Liver (tissue), 9 donors: ENCODE results near the genes CIZ1, GLE1, TBC1D13 and KYAT1.

DNA sequence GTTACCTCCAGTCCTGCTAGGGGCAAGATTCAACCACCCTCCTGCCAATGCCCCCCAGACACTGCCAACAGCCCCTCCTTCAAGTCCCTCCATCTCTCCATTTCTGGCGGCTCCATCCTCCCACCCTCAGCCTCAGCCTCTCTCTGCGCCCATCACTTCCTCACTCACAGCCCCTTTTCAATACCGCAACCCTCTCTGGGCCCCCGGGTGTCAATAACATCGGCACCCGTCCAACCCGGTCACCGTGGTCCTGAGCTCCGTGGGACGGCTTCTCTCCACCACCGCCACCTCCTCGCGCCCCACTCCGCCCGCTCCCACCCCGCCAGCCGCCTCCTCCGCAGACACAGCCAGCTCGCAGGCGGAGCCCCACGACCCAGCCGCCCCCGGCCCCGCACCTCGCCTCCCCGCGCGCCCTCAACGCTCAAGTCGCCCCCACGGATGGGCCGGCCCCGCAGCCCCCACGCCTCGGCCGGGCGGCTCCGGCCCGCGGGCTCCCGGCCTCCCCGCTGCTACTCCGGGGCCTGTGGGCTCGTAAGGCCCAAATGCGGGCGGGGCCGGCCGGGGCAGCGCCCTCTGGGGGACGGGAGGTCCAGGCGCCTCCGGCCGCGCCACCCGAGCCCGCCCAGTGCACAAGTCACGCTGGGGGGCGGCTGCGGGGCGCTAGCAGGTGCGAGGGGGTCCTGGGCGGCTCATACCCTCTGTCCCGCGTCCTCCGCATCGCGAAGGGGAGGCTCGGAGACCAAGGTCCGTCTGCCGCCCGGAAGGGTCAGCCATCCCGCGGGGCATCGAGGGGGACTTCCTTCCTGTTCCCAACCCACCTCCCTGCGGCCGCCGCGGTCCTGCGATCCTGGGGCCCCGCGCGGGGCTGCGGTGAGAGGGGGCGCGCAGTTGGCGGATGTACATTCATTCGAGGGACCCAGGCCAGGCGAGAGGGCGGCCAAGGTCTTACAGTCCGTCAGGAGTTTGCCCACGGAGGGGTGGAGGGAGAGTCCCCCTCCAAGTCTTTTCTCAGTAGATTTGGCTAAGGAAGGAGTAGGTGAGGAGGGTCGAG, at the start of gene CIZ1:
Gene CIZ1 (minus strand): TSS at position 536 of the 1,051 bp plus-strand sequence.
- PRO-cap, 5 experiments, result peak in 5 of 5 experiments; most common plus-strand start position 632 of the sequence (in 4); most common minus-strand start position 502 of the sequence (in 2)
- RAMPAGE, long total RNA, 2 experiments, result start-site peak on the minus strand in 1 of 2 experiments, centred at position 499 of the sequence, 22 reads per replicate
- RRBS, result 2% methylated on average over 19 of the region's 92 CpGs

DNA sequence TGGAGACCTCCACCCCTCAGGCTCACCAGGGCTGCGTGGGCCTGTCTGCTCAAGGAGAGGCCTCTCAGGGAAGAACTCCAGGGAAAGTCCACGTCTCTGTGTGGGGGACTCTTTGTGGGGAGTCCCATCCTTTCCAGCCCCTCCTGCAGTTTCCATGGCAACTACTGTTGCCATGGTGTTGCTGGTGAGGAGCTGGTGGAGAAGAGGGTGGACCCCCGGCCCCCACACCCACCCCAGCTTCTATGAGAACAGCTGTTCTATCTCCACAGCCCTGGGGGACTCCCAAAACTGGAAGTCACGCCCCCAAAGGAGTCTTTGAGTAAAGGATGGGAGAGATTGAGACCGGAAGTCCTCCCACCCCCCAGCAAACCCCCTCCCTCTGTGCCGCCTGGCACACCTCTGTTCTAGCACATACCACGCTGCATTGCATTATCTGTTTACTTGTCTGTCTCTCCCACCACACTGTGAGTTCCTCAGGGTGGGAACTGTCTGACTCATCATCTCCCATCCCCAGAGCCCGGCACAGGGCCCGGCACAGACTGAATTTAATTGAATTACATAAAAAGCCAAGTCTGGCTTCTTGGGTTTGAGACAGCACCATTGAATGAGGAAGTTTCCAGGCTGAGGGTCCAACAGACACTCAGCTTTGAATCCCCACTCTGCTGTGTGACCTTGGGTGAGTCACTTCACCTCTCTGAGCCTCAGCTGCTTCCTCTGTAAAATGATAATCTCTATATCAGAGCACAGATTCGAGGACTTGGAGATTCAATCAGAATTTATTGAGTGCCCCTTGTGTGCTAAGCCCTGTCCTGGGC, 12.7 kb downstream of the DNM1 start:
- PRO-cap, 5 experiments, result no peak in any of the 5 experiments
- RAMPAGE, long total RNA, 2 experiments, result no peak in any of the 2 experiments
- RRBS, result no CpG with 5 or more reads among the region's 10 CpGs

- PRO-cap, 5 experiments, result no peak in any of the 5 experiments
- RAMPAGE, long total RNA, 2 experiments, result no peak in any of the 2 experiments
- RRBS, result 82% methylated on average over 4 of the region's 21 CpGs
Observed at GRCh38 chr9:128310083-128311341, 11.7 kb downstream of the TRUB2 start.

DNA sequence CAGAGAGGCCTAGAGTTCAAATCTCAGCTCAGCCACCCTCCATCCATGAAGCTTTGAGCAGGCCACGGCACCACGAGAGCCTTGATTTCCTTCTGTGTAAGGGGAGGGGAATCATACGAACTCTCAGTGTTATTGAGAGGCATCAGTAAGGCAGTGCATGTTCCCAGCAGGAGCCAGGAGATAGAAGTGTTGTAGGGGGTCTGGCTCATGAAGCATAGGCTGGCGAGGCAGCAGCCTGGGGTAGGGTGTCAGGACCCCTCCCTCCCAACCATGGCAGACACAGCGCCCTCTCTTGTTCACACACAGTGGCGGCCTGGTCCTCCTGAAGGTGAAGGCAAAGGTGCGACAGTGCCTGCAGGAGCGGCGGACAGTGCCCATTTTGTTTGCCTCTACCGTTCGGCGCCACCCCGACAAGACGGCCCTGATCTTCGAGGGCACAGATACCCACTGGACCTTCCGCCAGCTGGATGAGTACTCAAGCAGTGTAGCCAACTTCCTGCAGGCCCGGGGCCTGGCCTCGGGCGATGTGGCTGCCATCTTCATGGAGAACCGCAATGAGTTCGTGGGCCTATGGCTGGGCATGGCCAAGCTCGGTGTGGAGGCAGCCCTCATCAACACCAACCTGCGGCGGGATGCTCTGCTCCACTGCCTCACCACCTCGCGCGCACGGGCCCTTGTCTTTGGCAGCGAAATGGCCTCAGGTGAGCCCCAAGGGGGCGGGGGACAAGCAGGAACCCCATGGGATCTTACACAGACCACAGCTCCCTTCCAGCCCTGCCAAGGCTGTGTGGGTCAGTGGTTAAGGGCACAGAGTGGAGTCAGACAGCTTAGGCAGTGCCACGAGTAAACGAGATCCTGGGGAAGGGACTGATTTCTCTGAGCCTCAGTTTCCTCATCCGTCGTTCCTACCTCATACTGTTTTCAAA, 4.8 kb downstream of the SLC27A4 start:
- PRO-cap, 5 experiments, result no peak in any of the 5 experiments
- RAMPAGE, long total RNA, 2 experiments, result no peak in any of the 2 experiments
- RRBS, result no CpG with 5 or more reads among the region's 34 CpGs

GRCh38 chr9:128352881-128353706, 12.8 kb downstream of the SLC27A4 start:
- PRO-cap, 5 experiments, result no peak in any of the 5 experiments
- RAMPAGE, long total RNA, 2 experiments, result no peak in any of the 2 experiments
- RRBS, result 92% methylated on average over 4 of the region's 27 CpGs

- PRO-cap, 5 experiments, result no peak in any of the 5 experiments
- RAMPAGE, long total RNA, 2 experiments, result no peak in any of the 2 experiments
- RRBS, result no CpG with 5 or more reads among the region's 16 CpGs
Observed at GRCh38 chr9:128412219-128412895, 8.3 kb upstream of the CERCAM start.

GRCh38 chr9:128434019-128434626, 13.5 kb downstream of the CERCAM start:
- PRO-cap, 5 experiments, result no peak in any of the 5 experiments
- RAMPAGE, long total RNA, 2 experiments, result no peak in any of the 2 experiments
- RRBS, result 80% methylated on average over 1 of the region's 24 CpGs

DNA sequence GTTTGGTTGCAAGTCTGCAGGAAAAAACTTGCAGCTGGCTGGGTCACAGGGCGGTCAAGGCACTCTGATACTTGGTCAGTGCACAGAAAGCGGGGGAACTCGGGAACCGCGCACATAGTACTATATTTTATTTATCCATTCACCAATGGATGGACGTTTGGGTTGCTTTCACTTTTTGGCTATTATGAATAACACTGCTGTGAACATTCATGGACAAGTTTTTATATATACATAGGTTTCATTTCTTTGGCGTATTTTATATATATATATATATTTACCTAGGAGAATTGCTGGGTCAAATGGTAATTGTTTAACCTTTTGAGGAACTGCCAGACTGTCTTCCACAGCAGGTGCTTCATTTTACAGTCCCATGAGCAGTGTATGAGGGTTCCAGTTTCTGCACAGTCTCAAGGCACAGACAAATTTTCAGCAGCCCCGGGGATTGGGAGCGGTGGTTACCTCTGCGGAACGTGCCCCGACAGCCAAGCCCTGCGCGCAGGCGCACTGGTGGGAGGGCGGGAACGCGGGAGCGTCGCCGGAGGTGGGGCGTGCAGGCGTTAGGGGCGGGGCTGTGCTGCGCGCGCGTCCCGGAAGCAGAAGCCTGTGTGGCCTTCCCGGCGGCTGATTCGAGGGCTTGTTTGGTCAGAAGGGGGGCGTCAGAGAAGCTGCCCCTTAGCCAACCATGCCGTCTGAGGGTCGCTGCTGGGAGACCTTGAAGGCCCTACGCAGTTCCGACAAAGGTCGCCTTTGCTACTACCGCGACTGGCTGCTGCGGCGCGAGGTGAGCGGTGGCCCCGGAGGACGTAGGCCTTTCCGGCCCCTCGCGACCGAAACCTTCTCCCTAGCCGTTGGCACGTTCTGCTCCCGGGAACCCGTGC, at the start of gene GLE1:
Gene GLE1 (plus strand): TSS at position 596 of the 878 bp plus-strand sequence.
- PRO-cap, 5 experiments, result peak in 5 of 5 experiments; most common plus-strand start position 596 of the sequence (in 5); most common minus-strand start position 480 of the sequence (in 5)
- RAMPAGE, long total RNA, 2 experiments, result start-site peak on the plus strand in 2 of 2 experiments, centred at positions 614 to 617 of the sequence, 141 to 384 reads per replicate
- RRBS, result 2% methylated on average over 25 of the region's 54 CpGs

- PRO-cap, 5 experiments, result no peak in any of the 5 experiments
- RAMPAGE, long total RNA, 2 experiments, result no peak in any of the 2 experiments
- RRBS, result no CpG with 5 or more reads among the region's 13 CpGs
Observed at GRCh38 chr9:128550686-128551758, 1.4 kb upstream of the SPTAN1 start.

- PRO-cap, 5 experiments, result no peak in any of the 5 experiments
- RAMPAGE, long total RNA, 2 experiments, result no peak in any of the 2 experiments
- RRBS, result no CpG with 5 or more reads among the region's 2 CpGs
Observed at GRCh38 chr9:128558976-128559287, 6.5 kb downstream of the SPTAN1 start.

GRCh38 chr9:128568543-128568909, 16.1 kb downstream of the SPTAN1 start:
- PRO-cap, 5 experiments, result no peak in any of the 5 experiments
- RAMPAGE, long total RNA, 2 experiments, result no peak in any of the 2 experiments
- RRBS, result no CpG with 5 or more reads among the region's 6 CpGs

DNA sequence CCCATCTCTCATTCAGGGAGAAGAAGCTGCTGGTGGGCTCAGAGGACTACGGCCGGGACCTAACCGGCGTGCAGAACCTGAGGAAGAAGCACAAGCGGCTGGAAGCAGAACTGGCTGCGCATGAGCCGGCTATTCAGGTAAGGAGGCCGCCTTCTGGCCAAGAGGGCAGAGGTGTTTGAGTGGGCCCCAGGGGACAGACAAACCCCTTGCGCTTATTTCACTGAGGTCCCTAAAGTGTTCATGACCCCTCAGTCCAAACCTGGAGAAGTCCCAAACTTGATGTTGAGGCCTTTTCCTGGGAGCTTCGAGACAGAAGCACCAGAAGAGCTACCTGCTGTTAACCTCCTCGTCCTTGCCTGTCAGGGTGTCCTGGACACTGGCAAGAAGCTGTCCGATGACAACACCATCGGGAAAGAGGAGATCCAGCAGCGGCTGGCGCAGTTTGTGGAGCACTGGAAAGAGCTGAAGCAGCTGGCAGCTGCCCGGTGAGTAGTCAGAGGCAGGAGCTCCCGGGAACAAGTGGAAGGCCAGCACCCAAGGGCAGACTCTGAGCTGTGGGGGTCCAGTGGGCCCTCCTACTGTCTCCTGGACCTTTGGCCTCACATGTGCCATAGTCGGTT, 38.9 kb downstream of the DYNC2I2 start:
- PRO-cap, 5 experiments, result no peak in any of the 5 experiments
- RAMPAGE, long total RNA, 2 experiments, result no peak in any of the 2 experiments
- RRBS, result 96% methylated on average over 3 of the region's 18 CpGs

DNA sequence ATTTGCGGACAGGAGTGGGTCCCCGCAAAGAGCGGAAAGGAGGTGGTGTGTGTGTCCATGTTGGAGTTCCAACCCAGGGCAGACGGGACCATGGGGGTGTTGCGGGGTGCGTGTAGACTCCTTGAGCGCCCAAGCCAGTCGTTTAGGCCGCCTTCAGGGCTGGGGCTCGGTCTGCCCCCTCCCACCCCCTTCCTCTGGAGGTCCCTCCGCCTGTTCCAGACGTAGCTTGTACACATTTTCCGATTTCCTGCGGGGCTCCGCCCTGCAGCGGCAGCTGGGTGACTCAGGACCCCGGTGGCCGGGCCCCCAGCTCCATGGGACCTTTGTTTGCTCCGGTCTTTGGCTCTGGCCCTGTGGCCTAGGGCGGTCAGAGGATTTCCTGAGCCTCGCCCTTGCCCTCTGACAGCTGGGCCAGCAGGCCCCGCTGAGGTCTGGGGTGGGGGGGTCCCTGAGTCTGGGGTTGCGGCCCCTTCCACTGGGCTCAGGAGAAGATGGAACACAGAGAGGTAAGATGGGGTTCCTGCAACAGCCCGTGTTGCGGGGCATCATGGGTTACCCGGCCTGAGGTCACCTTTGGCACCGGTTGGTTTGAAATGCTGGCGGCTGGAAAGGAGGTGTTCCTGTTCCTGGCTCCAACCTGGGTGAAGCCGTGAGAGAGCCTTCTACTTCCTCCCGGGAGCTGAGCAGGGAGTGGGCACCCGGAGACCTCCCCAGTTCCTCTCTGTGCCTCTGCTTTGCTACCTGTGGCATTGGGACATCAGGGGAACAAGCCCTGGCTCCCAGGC, 1.5 kb downstream of the PKN3 start:
- PRO-cap, 5 experiments, result peak in 1 of 5 experiments; most common minus-strand start position 140 of the sequence (in 1)
- RAMPAGE, long total RNA, 2 experiments, result no peak in any of the 2 experiments
- RRBS, result 28% methylated on average over 4 of the region's 31 CpGs

GRCh38 chr9:128724707-128725377, 915 bp upstream of the ZDHHC12 start:
- PRO-cap, 5 experiments, result peak in 2 of 5 experiments; most common plus-strand start chr9:128725204 (in 1); most common minus-strand start chr9:128724941 (in 1)
- RAMPAGE, long total RNA, 2 experiments, result no peak in any of the 2 experiments
- RRBS, result no CpG with 5 or more reads among the region's 14 CpGs

- PRO-cap, 5 experiments, result peak in 1 of 5 experiments; most common plus-strand start chr9:128762366 (in 1)
- RAMPAGE, long total RNA, 2 experiments, result no peak in any of the 2 experiments
- RRBS, result no CpG with 5 or more reads among the region's 4 CpGs
Observed at GRCh38 chr9:128762100-128762527, 9.6 kb downstream of the ZER1 start.

DNA sequence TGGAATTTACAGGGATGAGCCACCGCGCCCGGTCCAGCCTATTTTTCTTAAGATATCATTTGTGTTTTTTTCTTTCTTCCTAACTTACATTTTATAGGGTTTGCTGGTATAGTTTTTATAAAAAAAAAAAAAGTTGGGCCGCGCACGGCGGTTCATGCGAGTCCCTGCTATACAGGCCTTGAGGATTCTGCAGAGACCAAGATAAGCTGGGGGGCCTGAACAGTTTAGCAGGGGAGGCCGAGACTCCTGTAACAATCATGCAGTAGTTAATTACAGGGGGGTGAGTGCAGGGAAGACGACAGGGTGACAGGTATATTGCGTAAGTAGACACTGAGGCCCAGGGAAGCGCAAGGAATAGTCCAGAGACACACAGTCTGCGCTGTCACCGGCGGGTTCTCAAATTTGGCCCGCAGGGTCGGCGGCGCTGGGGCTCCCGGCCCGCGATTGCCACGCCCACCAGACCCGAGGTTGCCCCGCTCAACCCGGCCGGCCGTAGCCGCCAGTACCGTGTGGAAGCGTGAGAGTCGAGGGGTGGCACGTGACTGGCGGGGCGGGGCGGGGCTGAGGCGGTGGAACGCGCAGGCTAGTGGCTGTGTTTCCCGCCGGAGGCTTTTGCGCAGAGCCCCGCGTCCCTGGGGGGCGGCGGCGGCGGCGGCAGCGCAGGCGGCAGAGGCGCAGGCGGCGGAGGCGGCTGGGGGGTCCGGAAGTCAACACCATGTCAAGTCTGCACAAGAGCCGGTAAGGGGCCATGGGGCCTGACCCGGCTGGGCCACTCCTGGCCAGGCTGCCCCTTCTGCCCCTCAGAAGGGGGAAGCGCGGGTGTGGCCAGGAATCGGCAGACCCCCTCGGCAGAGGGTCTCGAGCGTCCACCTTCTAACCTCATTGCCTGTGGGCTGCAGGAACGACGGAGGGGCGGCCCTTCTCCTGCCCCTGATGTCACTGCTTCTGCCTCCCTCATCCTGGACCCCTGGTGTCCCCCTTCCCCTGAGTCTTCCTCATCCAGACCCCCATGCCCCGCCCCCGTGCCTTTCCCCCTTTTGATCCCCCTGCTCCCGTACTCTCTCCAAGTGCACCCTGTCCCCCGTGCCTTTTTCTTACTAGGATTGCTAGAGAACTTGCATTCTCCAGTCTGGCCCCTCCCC, at the start of gene TBC1D13:
Gene TBC1D13 (plus strand): TSS at position 615 of the 1,142 bp plus-strand sequence.
- PRO-cap, 5 experiments, result peak in 4 of 5 experiments; most common plus-strand start position 619 of the sequence (in 3); most common minus-strand start position 398 of the sequence (in 2)
- RAMPAGE, long total RNA, 2 experiments, result no peak in any of the 2 experiments
- RRBS, result 2% methylated on average over 22 of the region's 71 CpGs

GRCh38 chr9:128793270-128794292, 6.5 kb downstream of the TBC1D13 start:
- PRO-cap, 5 experiments, result no peak in any of the 5 experiments
- RAMPAGE, long total RNA, 2 experiments, result no peak in any of the 2 experiments
- RRBS, result no CpG with 5 or more reads among the region's 13 CpGs

GRCh38 chr9:128881786-128882244, at the start of gene KYAT1:
TSS of gene KYAT1 (minus strand) at chr9:128881950.
- PRO-cap, 5 experiments, result peak in 5 of 5 experiments; most common plus-strand start chr9:128882182 (in 4); most common minus-strand start chr9:128881904 (in 3)
- RAMPAGE, long total RNA, 2 experiments, result start-site peak on the minus strand in 1 of 2 experiments, at chr9:128881927-128881940 at its widest, 70 reads per replicate
- RRBS, result 2% methylated on average over 17 of the region's 49 CpGs

DNA sequence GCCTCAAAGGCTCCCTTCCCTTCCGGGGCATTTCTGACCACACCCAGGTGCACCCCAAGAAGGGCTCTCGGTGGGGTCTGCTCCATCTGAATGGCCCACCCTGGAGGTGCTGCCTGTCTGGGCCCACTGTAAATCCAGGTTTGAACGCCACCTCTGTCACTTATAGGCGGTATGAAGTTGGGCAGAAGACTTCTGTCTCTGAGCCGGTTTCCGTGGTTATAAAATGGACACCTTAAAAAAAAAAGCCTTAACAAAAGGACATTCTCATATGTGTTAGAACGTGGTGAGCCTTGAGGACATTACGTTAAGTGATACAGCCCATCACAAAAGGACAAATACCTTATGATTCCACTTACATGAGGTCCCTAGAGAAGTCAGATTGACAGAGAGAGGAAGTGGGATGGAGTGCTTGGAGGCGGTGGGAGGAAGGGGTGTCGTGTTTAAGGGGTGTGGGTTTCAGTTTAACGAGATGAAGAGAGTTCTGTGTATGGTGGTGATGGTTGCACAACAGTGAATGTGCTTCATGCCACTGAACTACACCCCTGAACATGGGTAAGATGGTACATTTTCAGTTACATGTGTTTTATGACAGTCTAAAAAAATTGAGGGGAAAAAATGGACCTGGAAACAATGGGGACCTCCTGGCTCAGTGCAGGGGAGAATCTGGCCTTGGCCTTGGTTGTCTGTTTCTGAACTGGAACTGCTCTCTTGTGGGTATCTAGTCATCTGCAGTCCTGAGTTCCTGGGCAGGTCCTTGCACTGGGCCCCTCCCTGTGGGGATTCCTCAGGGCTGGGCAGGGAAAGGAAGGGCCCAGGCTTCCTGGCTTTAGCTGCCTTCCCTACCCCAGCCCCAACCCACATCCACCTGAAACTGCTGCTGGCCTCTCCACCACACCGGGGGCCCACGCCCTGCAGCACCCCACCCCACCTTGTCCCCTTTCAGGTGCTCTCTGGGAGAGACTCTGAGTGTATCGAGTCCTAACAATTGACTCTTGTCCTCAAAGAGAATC, 17.7 kb downstream of the LRRC8A start:
- PRO-cap, 5 experiments, result no peak in any of the 5 experiments
- RAMPAGE, long total RNA, 2 experiments, result no peak in any of the 2 experiments
- RRBS, result no CpG with 5 or more reads among the region's 14 CpGs

- PRO-cap, 5 experiments, result no peak in any of the 5 experiments
- RAMPAGE, long total RNA, 2 experiments, result no peak in any of the 2 experiments
- RRBS, result no CpG with 5 or more reads among the region's 8 CpGs
Observed at GRCh38 chr9:129010600-129011089, 17.5 kb downstream of the SH3GLB2 start.